Measurements from ENCODE around the genes TTC36 and FOXR1.

DNA sequence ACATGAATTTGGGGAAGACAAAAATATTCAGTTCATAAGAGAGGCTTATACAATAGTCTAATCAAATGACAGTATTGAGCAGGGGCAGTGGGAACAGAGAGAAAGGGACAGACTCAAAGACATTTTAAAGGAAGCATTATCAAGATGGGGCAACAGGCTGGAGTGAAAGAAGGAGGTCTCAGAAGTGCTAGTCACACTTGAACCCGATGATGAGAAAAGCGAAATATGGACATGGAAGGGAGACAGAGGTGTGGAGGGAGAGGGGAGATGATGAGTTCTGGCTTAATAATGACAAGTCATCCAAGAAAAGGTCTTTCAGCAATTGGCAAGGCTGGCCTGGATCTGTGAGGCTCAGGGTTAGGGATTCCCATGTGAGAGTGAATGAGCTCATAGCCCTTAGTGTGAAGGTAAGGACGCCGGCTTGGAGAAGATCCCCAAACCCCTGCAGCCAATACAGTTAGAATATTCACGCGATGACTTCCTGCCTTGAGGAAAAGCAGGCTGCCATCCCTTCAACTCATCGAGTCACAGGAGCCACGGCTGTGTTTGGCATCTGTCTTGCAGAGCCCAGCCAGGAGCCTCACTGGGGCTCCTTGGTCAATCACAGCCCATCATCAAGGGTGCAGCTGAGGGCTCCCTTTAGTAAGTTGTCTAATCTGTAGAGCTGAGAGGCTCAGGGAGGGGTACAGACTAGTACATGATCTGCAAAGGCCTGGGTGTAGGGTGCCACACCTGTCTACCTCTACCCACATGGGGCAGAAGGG, 18.2 kb downstream of the IL10RA start:
- PRO-cap = no peak

DNA sequence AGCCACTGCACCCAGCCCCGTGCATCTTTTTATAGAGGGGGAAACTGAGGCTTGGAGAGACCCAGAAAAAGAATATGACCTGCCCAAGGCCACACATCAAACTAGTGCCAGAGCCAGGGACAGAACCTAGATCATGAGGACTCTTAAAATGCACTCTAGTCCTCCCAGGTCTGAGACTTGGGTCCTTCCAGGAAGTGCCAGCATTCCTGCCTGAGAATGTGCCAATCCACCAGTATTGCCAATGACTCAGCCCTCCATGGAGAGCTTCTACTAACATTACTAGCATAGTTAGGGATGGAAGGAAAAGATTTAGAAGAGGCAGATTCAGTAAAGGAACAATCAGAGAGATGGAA, 20.0 kb upstream of the SMIM35 start:
- PRO-cap = no peak

- PRO-cap = unidirectional peak, plus-strand start at chr11:118195414
Measured at GRCh38 chr11:118194911-118195687, 18.7 kb upstream of the SCN2B start.

- PRO-cap = no peak
Measured at GRCh38 chr11:118199161-118199451, 22.7 kb upstream of the SCN2B start.

- PRO-cap = no peak
Measured at GRCh38 chr11:118231301-118231900, 6.6 kb upstream of the JAML start.

GRCh38 chr11:118402119-118402604, 756 bp downstream of the ATP5MG start:
- PRO-cap = no peak

GRCh38 chr11:118524867-118526073, 2.0 kb upstream of the TTC36 start:
- PRO-cap = no peak

DNA sequence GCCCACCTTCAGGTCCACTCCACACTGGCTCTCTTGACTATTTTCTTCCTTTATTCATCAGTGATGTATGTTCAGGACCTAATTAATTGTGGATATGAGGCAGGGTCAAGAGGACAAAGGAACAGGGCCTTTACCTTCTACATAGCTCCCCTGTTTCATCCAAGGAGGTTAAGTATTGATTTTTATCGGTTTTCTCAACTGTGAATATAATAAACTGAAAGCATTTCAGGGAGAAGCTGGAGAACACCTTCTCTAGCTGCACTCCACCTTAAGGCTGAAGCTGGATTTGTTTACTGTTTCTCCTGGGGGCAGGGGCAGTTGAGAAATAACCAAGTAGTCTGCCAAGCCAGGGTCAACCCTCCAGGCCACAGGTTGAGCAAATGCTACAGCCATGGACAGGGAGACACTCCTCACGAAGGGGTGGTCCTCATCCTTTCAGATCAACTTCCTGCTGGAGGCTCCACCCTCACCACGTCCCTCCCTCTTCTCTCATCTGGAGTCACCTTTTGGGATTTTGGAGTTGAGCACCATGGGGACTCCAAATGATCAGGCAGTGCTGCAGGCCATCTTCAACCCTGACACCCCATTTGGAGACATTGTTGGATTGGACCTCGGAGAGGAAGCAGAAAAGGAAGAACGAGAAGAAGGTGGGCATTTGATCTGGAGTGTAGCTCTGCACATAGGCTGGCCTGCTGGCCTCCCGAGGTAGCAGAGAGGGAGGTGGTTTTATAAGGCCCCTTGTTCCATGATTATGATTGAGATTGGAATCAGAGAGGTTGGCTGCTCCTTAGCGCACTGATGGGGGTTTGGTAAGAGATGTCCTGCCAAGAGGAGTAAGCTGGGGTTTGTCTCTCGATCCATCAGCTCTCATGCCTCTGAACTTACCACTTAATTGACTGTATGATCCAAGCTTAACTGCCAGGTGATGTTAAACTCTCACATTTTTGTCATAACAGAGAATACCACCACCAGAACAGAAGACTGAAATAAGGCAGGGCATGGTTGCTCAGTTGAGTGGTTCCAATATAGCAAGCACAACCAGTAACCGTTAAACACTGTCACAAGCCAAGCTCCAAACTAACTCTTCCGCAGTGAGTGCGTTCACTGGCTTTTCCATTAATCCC, at the start of gene TTC36:
Gene TTC36, plus strand, starts transcription at position 509 of the 1,124 bp plus-strand sequence.
- PRO-cap = no peak

GRCh38 chr11:118530008-118530813, 781 bp upstream of the TMEM25 start:
- PRO-cap = no peak

- PRO-cap = bidirectional peak, plus-strand start at chr11:118610408, minus-strand start at chr11:118610154
Measured at GRCh38 chr11:118609782-118610643, 2.6 kb downstream of the PHLDB1 start.

DNA sequence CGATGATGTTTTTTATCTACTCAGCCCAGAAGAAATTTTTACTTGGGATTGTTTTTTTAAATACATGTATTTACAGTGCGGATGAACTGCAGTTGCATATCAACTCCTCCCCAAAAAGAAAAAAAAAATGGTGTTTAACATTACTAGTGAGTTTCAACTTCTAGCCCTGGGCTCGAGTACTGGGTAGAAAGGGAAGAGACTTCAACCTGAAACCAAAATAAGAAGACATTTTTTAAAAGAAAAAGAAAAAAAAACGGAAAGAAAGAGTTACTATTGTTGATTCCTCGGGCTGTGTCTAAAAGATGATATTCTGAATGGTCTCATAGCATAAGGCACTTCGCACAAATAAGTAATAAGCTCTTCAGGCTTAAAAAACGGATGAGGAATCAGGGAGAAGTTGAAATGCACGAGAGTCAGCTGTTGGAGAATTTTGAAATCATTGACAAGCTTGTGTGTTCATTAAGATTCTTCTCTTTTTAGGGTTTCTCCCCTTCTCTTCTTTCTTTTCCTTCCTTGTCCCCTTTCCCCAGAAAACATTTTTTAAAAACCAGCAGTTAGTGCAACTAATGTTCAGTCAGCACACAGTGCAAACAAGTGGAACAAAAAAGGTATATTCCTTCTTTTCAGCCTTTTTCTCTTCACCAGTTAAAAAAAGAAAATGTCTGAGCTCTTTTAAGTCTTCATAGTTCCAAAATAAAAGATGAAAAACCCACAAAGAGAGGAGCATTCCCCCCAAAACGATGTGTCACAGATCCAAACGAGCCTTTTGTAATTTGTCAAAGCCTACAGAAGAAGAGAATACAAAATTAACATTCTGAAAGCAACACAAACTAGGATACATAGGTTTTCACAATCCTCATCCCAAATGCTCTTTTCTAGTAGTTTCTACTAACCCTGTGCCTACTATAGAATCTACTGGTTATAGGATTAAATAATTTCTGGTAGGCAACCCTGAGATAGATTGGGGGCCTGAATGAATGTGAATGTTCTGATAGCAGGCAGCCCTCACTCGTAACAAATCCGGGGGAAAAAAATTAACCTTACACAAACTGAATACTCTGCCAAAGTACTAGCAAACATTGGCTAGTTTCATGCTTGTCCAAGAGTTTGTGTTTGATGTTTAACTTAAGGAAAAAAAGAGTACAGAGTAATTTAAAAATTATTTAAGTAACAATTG, 39.3 kb downstream of the DDX6 start:
- PRO-cap = no peak

DNA sequence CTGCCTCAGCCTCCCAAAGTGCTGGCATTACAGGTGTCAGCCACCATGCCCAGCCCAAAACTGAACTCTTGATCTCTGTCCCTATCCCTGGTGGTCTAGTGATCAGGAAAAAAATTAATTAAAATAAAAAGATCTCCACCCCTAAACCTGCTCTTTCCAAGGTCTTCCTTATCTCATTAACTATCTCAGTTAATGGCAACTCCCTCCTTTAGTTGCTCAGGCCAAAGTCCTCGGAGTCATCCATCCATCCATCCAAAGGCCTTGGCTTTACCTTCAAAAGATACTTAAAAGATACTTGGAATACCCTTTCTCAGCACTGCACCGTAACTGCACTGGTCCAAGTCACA, 19.5 kb upstream of the CXCR5 start:
- PRO-cap = no peak

DNA sequence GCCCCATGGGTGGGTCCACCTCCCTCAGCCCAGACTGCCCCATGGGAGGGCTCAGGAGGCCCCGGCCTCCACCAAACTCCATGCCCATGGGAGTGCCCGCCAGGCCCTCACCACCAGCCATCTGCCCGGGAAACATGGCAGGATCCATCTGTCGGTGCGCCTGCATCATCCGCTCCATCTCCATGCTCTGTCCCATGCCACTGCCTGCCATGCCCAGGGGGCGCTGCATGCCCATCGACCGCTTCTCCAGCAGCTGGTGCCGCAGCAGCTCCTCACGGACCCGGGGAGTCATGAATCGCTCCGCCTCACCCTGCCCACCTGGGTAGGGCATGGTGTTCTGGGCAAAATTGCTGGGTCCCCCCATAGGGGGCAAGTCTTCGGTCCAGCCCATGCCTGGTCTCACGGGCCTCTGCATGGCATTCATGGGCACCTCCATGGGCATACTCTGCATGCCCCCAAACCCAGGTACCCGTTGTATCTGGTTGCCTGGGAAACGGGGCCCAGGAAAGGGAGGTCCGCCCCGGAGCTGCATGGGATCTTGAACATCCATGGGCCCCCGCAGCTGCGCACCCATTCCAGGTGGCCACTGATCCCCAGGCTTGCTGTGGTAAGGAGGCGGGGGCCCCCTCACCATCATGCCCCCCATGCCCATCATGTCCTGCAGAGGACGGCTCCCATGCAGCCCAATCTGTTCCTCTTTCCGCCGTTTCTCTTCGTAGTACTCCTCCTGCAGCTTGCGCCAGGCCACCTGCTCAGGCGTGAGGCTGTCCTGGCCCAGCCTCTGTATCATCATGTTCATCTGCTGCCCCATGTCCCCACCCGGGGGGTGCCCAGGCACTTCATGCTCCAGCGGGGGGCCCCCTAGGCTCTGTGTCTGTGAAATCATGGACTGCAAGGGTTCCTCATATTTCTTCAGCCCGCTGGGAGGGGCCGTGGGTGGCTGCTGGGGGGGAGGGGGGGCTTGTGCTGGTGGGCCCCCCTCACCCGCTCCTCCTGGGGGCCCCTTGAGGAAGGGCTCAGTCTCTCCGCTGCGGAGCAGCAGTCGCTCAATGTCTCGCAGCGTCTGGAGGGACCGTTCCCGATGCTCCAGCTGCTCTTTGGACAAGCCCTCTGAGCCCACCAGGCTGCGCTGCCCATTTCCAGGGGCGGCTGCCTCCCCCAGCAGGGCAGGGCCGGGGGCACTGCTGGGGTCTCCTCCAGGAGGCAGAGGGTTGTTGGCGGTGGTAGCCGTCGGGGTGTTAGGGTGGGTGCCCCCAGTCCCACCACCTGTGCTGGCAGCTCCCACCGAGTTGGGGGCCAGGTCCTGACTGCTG, 18.2 kb downstream of the CXCR5 start:
- PRO-cap = no peak

GRCh38 chr11:118914994-118915500, 10.7 kb downstream of the BCL9L start:
- PRO-cap = no peak

- PRO-cap = no peak
Measured at GRCh38 chr11:118971629-118972052, at the start of gene FOXR1. Gene FOXR1 (plus strand): TSS chr11:118971761.

GRCh38 chr11:119021254-119022392, 3.1 kb downstream of the TRAPPC4 start:
- PRO-cap = no peak

DNA sequence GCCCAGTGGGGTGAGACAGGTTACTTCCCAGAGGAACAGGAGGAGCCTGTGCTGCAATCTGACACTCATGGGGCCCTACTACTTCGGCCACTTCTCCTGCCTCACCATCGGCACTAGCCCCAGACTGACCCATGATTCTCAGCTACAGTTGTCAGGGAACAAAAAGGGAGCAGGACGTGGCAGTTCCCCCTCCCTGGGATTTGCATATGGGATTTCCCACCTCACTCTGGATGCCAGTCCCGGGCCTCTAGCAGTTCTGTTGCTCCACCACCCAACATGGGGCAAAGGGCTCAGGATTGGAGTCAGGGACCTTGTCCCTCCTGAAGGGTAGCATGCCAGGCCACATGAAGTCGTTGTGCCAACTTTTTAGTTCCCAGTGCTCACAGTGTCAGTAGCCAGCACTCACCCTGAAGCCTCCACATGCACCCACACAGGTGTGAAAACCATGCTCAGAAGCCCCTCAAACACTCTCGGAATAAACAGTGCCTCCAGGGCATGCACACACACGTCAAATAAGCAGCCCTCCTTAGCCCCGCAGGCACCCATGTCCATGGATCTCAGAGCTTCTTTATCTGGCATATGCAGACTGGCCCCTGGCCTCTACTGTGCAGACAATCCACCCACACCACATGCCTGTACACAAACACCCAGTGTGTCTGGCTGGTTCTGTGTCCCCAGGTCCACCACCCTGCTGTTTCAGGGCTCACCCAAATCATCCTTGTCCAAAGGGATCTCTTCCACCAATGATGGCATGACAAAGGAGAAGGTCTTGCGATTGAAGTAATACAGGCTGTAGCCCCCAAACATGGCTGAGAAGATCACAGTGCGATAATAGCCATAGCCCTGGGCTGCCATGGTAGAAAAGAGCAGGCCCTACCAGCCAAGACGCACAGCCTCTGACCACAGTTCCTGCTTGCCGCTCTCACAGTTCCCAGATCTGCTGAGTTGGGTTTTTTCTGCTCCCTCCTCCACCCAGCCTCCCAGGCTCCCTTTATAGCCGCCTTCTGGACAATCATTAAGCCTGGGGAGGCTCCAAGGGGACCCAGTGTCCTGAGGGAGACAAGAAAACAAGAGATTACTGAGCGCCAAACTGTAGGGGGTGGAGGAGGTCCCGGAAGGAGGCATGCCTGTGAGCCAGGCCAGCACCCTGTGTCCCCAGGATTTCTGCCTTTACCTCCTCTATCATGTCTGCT, 10.3 kb downstream of the TRAPPC4 start:
- PRO-cap = bidirectional peak, plus-strand start at position 1,093 of the sequence, minus-strand start at position 898 of the sequence

- PRO-cap = no peak
Measured at GRCh38 chr11:119052164-119052525, 4.9 kb downstream of the HYOU1 start.

GRCh38 chr11:119095537-119095887, 247 bp upstream of the H2AX start:
- PRO-cap = no peak

GRCh38 chr11:119103131-119103440, 1.4 kb upstream of the DPAGT1 start:
- PRO-cap = no peak

Data from gallbladder (tissue), 1 donor.